GM12892 (cell line): ENCODE measurements around the genes PLSCR2, PLSCR1, HLTF and CP.

GRCh38 chr3:143081886-143082935 lies 37.4 kb upstream of the CHST2 start:
- RRBS: no CpG with 5 or more reads among the region's 21 CpGs

- RRBS: no CpG with 5 or more reads among the region's 1 CpG
Measured at GRCh38 chr3:143135348-143135561, 15.7 kb downstream of the CHST2 start.

- RRBS: no CpG with 5 or more reads among the region's 5 CpGs
Measured at GRCh38 chr3:143764955-143765722, 83.1 kb downstream of the SLC9A9 start.

DNA sequence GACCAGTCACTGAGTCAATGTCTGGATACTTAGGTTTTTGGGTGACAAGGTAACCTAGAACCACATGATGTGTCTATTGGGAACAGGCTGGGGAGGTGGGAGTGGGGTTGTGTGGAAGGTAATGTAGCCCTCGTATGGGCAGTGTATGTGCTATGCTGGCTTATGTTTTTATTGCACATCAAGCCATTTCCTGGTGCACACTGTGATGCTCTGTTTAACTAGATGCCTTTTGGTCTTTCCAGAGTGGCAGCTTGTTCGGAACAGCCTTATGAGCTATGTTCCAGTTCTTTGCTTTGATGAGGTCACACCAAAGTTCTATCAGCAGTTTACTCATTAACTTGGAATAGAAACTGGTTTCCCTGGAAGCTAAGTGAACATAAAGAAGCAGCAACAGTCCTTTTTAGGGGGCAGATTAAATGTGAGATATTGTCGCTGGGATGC lies 133.9 kb downstream of the DIPK2A start:
- RRBS: no CpG with 5 or more reads among the region's 3 CpGs

- RRBS: no CpG with 5 or more reads among the region's 6 CpGs
Measured at GRCh38 chr3:144502263-144502821, 530.7 kb downstream of the DIPK2A start.

DNA sequence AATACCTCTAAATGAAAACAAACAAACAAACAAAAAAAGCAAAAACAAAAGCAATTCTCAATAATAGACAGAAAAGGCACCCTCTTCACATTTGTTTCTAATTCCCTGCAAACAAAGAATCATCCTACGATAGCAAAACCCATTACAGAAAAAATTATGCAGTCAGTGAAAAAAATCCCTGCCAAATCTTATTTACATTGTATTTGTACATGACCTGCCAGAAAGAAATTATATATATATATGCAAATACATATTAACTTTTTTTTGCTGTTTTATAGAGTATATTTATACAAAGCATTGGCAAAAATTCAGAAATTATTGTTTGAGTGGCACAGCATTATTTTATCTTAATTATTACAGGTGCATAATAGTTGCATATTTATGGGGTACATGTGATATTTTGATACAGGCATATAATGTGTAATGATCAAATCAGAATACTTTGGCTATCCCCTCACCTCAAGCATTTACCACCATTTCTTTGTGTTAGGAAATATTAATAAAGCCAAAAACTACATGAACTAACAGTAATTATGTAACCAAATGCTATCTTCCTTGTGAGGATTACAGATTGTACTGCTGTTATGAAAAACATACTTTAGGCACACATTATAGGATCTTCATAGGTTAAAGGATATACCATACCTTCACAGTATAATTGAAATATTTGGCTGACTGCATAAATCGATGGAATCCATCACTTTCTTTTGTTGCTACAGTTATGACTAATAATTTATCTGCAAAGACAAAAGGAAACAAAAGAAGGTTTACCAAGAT lies 37.3 kb downstream of the PLOD2 start:
- RRBS: no CpG with 5 or more reads among the region's 2 CpGs

GRCh38 chr3:146156129-146157372 lies 4.4 kb downstream of the PLOD2 start:
- RRBS: no CpG with 5 or more reads among the region's 7 CpGs

GRCh38 chr3:146469009-146470314 lies at the start of gene PLSCR2:
PLSCR2 (minus strand) TSS chr3:146469561.
- RRBS: 16% methylated on average over 5 of the region's 65 CpGs

GRCh38 chr3:146542940-146543362 lies 1.5 kb downstream of the PLSCR1 start:
- RRBS: no CpG with 5 or more reads among the region's 2 CpGs

GRCh38 chr3:146544101-146545116 lies at the start of gene PLSCR1:
PLSCR1 (minus strand) TSS chr3:146544607.
- RRBS: 1% methylated on average over 8 of the region's 53 CpGs

DNA sequence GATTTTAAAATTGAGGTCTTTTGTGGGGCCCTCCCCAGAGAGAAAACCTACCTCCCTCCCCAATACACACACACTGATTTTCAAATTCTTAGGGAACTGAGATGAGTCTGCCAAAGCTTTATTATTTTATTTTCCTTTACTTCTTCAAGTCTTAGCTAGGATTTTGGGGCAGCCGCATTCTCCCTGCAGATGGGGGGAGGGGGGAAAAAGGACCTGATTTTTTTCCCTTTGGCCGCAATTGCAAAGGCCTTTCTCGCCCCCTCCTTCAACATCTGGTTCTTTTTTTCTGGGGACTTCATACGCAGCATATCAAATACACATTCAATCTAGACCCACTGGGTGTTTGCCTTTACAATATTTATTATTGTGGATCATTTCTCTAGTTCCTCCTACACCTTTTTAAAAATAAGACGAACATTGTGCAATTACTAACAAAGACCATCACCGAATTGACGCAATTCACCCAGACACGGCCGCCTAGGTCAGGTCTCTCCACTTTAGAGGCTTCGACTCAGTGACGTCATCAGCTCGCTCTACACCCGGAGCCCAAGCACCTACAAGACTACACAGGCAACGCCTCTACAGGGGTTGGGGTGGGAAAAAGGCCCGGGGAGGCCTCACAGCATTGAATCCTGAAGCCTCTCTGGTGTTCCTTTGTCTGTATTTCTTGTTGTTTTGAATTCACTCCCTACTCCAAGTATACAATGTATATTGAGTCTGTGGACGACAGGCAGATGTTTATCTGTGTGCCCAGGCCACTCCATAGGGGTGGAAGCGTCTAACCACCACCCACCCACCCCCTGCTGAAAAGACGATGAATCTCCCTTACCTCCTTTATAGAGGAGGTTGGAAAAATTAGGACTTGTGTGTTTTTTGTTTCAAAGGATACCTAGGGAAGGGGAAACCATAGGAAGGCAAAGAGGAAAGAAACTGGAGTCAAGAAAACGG lies 16.7 kb downstream of the ZIC4 start:
- RRBS: 6% methylated on average over 3 of the region's 19 CpGs

- RRBS: 21% methylated on average over 5 of the region's 21 CpGs
Measured at GRCh38 chr3:147407159-147407692, 883 bp upstream of the ZIC4 start.

DNA sequence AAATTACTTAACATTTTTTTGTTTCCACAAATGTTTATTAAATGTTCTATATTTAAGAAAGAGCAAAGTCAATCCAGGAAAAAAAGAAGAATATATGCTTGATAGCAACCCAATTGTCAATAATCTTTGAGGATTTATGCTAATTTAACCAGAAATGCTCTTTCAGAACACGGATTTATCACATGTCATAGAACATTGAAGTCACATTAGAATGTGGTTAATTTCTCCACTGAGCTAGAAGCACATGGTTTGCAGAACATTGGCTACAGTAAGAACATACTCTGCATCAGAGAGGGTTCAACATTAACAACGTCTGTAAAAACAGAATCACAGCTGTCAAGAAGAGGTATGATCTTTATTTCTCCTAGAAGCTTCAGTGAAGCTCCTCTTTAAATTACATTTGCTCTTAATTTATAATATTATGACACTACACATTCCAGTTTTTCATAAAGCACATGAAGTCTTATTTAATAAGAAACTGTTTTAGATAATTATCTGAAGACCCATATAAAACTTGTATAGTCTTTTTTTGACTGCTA lies 619.7 kb upstream of the AGTR1 start:
- RRBS: no CpG with 5 or more reads among the region's 2 CpGs

DNA sequence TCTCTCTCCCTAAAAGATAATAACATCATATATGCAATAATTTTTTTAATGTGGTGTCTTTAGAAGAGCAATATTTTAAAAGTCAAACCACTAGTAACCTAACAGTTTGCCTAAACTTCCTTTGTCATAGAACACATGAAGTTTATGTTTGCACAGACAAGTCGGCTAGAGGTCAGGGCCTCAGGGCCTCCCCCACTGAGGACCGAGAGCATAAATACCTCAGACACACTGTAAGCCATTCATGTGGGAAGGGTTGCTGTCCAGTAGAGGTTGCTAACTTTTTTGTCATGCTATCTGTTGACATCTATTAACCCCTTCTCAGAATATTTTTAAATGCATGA lies 33.3 kb upstream of the CPB1 start:
- RRBS: no CpG with 5 or more reads among the region's 2 CpGs

DNA sequence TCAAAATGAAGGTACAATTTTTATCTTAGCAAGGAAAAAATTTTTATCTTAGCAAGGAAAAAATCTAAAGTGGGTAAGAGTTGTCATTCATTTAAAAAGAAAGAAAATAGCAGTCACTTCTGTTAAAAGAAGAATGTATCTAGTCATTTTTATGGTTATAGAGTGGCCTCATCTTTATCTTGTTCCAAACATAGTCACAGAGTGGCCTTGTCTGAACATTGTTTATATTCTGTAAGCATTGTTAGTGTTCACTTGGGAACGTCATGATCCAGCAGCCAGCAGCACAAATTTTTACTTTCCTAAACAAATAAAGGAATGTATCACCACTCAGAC lies 39.8 kb upstream of the GYG1 start:
- RRBS: no CpG with 5 or more reads among the region's 1 CpG

DNA sequence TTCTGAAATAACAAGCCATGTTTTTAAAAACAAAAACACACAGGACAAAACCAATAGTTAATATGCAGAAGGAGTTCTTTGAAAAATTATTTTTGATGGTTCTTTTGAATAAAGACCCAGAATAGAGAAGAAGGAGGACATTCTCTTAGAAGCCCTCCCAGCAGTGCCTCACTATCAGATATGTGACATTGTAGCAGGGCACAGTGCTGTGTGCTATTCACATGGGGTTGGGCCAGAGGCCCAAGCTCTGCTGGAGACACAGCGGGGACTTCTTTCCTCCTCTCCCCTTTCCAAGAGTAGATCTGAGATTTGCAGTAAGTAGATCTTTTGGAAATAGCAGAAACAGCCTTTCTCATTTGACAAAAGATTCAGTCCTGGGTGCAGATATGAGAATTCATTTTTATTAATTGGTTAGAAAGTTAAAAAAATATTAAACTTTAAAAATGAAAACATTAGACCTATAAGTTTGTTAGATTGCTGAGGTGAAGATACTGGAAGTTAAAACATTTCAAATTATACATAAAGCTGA lies 6.3 kb downstream of the GYG1 start:
- RRBS: no CpG with 5 or more reads among the region's 1 CpG

GRCh38 chr3:149009556-149010133 lies 18.3 kb downstream of the GYG1 start:
- RRBS: no CpG with 5 or more reads among the region's 3 CpGs

GRCh38 chr3:149085689-149086915 lies at the start of gene HLTF:
HLTF (minus strand) TSS chr3:149086533.
- RRBS: 4% methylated on average over 10 of the region's 80 CpGs

DNA sequence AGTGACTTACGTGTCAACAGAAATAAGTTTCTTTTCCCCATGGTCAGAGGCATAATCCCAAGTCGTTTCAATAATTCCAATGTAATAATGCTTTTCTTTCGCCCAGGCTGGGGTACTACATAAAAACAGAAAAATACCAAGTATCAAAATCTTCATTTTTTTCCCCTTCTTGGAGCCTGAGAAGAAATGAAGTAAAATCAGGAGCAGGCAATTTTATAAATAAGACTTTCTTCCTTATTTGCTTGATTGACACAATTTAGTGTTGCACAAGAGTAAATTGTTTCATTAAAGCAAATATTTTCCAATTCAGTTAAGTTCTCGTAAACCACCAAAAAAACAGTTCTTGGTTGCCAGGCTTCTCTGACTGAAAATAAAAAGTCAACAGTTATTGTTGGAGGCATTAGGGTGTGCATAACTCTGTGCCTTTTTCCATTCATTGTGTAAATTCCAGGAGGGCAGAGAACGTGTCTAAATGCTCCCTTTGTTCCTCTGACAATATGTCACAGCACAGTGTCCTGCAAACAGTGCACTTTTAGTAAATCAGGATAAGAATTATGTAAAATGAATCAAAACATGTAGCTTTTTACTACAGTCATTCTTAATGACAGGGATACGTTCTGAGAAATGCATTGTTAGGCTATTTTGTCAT lies at the start of gene CP:
TSS of gene CP (minus strand) at position 193 of the 649 bp plus-strand sequence.
- RRBS: no CpG with 5 or more reads among the region's 6 CpGs